ENCODE measurements around a stretch of chr11.

DNA sequence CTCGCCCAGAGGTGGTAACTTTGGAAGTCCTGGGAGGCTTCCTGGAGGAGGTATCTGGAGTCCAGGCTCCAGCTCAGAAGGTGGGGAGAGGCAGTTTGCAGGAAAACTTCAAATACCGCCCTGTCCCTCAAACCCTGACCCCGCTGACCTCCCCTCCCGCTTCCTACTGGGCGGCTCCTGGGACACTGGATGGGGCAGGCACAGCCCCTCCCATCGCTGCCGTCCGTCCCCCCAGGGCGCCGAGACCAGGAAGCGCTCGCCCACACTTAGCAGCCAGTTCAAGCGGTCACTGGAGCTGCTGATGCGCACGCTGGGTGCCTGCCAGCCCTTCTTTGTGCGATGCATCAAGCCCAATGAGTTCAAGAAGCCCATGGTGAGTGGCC is 44.5 kb downstream of the MYO7A start:
- RRBS, result no CpG with 5 or more reads among the region's 16 CpGs

DNA sequence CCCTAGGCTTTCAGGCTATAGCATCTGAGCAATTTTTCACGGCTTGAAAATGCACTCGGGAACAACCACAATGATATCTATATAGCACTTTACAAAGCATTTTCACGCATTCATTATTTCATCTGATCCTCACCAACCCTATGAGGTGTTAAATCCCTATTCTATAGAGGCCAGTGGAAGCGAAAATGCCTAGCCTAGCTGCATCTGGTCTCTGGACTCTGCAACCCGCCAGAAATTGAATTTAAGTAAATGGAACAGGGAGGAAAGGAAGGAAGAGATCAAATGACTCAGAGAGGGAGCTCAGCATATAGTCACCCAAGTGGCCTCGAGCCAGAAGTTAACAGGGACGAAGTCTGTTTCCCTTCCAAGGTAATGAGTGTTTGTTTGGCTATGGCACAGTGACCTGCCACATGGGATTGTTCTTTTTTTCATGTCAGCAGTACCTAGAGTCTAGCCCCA is 66.4 kb downstream of the PAK1 start:
- RRBS, result no CpG with 5 or more reads among the region's 7 CpGs

GRCh38 chr11:77475134-77475700 is 1.3 kb upstream of the PAK1 start:
- RRBS, result no CpG with 5 or more reads among the region's 7 CpGs

DNA sequence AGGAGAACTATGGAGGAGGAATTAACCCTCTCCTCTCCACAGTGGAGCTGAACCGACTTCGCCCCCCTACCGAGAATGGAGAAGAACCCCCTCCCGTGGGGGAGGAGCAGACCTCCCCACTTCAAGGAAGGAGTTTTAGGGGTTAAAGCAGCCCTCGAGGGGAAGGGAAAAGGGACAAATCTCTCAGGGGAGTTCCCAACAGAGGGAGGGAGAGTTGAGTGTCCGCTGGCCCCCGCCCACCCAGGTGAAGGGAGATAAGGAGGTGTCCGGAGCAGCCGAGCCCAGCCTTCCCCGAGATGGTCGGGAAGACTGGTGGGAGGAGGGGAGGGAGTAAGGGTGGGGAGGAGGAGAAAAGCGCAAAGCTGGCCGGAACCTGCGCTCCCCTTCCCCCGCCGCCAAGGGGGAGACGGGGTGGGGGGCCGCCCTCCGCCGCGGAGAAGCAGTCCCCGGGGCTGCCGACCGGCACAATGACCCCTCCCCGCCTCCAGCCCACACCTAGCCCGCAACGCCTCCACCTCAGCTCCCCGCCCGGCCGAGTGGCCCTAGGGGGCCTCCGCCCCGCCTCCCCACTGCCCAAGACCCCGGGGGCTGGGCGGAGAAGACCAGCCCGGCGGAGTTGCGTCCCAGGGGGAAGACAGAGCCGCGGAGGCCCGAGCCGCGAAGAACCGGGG is 601 bp downstream of the RSF1 start:
- RRBS, result 2% methylated on average over 29 of the region's 43 CpGs

DNA sequence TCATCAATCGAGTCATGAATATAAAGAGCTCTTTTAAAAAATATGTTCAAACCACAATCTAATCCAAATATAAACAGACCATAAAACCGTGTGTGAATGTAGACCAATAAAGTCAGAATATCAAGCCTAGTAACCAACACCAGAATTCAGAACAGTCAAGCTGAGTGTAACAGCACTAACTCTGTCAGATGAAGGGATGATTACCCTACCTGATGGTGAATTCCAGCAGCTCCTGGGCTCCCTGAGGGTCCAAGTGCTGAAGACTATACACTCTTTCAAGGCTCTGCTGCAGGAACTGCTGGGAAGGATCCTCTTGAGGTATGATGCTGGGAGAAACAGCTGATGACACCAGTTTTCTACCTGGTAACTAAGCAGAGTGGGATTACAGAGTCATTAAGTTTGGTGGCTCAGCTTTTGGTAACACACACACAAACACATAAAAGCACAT is 75.8 kb downstream of the INTS4 start:
- RRBS, result no CpG with 5 or more reads among the region's 2 CpGs

DNA sequence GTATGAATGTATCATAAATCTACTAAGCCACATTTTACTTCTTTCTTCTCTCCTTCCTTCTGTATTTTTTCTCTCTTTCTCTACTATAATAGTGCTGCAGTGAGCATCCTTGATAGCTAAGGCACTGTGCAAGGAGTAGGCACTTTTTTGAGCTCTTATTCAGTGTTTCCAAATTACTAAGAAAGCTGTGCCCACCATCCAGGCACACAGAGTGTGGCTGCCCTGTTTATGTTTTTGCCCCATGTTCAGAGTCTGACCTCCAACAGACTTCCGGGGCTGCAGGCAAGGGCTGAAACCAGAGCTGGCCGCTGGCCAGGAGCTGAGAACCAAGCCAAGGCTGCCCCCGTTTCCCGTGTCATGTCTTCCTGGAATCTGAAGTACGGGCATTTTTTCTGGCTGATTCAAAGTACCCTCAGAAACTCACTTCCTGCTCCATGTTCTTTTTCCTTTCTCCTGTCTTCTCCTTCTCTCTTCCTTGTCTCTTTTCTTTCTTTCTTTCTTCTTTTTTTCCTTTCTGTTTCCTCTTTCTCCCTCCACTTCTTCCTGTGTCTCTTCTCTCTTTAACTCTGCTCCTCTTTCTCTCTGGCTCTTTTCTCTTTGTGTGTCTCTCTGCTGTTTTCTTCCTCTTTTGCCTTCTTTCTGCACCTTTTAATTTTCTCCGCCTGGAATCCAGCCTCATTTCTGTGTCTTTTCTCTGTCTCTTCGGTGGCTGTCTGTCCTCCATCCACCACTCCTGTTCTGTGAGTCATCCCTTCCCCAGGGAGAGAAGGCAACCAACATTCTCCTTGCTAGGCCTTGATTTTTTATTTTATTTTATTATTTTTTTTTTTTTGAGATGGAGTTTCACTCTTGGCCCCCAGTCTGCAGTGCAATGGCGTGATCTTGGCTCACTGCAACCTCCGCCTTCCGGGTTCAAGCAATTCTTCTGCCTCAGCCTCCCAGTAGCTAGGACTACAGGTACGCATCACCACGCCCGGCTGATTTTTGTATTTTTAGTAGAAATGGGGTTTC is 17.1 kb upstream of the KCTD14 start:
- RRBS, result no CpG with 5 or more reads among the region's 13 CpGs

- RRBS, result no CpG with 5 or more reads among the region's 7 CpGs
Observed at GRCh38 chr11:78051087-78052006, 12.3 kb upstream of the THRSP start.

GRCh38 chr11:78283717-78284841 is 95.4 kb downstream of the USP35 start:
- RRBS, result no CpG with 5 or more reads among the region's 10 CpGs

- RRBS, result no CpG with 5 or more reads among the region's 8 CpGs
Observed at GRCh38 chr11:78293386-78294119, 104.8 kb downstream of the USP35 start.

- RRBS, result no CpG with 5 or more reads among the region's 6 CpGs
Observed at GRCh38 chr11:78387012-78387733, 30.4 kb downstream of the GAB2 start.

DNA sequence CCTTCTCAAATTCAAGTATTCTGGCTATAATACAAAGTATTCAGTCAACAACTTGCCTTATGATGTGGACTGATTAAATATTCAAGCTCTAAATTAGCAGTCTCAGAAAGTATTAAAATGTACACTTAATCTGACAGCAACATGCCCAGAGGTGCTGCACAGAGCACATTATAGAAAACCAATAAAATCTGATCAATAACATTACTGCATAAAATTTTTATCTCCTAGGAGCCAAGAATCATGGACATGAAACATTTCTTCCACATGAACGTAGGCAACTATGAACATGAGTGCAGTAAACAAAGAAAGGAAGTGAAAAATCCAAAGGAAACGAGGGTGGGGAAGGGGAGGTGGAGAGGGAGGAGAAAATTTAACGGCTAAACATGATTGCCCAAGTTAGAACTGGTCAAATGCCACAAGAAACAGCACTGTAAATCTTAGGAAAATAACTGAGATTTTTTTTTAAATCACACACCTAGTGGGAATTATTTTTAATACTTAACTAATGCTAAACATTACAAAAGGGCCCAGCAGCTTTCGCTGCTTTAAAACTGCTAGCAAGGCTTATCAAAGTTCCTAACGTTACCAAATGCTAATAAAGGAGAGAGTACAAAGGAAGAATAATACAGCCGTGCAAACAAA is 13.9 kb downstream of the NARS2 start:
- RRBS, result no CpG with 5 or more reads among the region's 6 CpGs

GRCh38 chr11:79418876-79419615 is 21.8 kb downstream of the TENM4 start:
- RRBS, result no CpG with 5 or more reads among the region's 6 CpGs

DNA sequence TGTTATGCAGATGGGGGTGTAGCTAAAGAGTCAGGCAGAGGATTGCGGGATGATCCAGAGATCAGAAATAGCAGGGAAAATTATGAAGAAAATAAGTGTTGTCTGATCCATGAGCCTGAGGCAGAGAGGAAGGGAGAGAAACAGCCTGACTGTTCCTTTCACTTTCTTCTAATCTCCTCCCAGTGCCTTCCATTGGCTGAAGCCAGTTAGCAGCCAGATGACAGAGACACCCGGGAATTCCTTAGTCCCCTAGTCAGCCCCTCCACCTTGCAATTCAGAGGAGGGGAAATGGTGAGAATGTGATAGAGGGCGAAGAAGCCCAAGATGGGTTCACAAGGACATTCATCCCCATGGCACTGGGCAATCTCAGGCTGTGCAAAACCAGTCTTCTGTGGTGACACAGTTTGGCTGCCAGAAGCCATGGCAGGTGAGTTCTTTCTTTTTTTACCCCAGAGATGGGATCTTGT is 533.4 kb upstream of the TENM4 start:
- RRBS, result no CpG with 5 or more reads among the region's 3 CpGs

DNA sequence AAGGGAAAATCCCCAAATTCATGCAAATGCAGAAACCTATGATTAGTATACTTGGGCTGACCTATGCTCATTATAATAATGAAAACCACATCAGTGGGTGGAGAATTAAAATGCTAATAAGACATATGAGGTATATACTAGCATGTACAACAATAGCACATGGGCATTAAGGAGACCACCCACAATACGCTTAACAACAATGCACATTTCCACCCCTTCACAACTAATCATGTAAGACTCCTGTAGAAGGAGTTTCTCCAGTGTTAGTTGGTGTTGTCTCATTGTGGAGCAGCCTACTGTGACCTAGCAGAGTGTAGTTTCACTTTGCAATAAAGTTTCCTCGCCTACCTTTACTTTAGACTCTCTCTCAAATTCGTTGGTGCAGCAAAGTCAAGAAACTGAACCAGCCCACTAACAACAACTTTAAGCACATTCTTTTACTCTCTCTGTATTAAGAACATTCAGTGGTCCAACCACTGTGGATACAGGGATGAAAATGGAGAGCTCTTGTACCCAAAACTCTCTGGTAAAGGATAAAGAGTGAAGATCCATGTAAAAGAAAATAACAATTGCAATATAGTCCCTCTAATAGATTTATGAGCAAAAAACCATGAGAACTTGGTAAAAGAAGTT is 863.6 kb downstream of the FAM181B start:
- RRBS, result no CpG with 5 or more reads among the region's 3 CpGs

DNA sequence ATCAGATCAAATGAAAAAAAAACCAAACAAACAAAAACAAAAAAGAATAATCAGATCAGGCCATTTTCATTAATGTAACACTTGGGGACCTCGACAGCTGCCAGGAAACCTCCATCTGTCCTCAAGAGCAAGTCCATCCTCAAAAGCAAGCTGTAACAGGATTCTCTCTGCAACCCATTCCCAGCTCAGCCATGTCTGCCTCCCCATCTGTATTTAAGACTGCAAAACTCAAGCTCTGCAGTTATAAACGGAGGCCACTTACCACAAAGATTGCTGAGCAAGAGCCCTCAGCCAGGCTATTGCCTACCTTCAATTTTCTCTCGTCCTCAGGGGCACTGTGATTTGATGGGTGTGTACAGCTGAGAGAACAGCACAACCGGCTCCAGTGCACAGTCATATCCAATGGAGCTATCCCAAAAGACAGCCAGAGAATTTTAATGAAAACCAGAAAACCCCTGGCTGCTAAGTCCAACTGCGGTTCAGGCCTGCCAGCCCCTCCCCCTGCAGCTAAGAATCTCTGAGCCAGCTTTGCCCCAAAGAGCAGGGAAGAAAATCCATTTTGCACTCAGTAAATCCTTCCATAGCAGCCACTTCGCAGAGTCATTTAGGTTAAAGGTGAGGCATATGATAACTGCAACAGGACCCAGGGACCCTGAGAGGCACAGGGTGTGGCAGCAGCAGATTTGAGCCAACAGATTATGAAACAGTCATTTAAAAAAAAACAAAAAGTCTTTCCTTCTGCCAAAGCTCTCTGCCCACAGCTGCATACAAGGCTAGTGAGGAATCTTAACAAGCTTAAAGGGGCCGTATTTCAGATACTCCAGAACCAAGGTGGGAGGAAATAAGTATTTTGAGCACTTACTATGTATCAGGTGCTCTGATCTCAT is 37.6 kb downstream of the RAB30 start:
- RRBS, result no CpG with 5 or more reads among the region's 7 CpGs

GRCh38 chr11:83044967-83045331 is 26.7 kb downstream of the RAB30 start:
- RRBS, result no CpG with 5 or more reads among the region's 4 CpGs

- RRBS, result no CpG with 5 or more reads among the region's 1 CpG
Observed at GRCh38 chr11:83070275-83070694, 1.4 kb downstream of the RAB30 start.

DNA sequence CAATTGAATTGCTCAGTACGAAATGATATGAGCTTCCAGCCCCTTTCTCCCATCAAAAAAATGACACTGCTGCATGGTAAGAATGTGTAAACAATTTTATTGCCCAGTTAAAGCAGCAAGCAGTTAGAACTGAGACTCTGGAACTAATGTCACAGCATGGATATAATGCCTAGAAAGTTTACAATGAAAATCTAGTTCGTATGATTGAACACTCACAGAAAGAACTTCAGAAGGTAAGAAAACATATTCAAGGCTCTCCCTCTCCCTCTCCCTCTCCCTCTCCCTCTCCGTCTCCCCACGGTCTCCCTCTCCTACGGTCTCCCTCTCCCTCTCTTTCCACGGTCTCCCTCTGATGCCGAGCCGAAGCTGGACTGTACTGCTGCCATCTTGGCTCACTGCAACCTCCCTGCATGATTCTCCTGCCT is 24.6 kb upstream of the PCF11 start:
- RRBS, result no CpG with 5 or more reads among the region's 8 CpGs

DNA sequence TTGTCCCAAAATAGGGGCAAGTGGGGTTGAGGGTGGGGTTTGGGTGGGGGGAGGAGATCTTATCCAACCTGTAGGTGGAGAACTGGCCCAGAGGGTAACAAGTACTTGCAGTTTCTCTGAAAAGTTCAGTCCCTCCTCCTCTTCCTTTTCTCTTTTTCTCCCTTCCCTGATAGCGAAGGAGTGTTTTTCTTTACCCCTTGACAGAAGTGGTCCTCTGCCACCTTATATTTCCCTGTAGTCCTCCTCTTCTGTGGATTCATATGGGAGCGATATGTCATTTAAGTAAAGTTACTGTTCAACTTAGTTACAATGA is 1.3 kb downstream of the PCF11 start:
- RRBS, result no CpG with 5 or more reads among the region's 2 CpGs

DNA sequence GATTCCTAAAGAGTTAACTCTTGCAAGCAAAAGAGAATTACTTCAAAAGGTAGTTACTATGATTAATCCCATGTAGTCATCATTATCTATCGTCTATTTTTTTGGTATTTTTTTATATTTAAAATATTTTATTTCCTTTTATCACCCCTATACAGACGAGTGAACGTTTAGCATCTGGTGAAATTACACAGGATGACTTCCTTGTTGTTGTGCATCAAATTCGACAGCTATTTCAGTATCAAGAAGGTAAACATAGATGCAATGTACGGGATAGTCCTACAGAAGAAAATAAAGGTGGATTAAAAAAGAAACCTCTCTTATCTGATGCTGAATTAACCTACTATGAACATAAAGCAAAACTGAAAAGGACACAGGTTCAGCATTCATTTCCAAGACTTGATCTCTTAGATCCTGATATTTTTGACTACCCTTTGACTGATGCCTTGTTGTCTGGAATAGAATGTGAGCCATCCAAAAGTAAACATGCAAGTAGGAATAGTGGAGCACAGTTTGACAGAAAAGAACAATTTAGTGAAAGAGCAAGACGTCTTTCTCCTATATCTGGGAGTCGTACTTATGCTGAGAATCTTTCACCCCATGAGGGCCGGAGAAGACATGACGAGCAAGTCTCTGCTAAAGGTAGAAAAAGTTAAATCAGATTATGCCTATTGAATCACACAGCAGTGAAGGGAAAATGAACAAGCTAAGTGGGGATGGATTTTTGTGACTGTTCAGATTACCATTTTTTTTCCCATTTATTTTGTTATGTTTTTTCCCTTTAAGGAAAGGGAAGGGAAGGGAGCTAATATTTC is 10.5 kb downstream of the PCF11 start:
- RRBS, result no CpG with 5 or more reads among the region's 9 CpGs